Vagina (tissue), 1 donor: ENCODE measurements around the gene CERS6.

GRCh38 chr2:162686754-162687301 lies 151.7 kb downstream of the KCNH7 start:
- PRO-cap: no peak
- RAMPAGE, long total RNA: no peak

DNA sequence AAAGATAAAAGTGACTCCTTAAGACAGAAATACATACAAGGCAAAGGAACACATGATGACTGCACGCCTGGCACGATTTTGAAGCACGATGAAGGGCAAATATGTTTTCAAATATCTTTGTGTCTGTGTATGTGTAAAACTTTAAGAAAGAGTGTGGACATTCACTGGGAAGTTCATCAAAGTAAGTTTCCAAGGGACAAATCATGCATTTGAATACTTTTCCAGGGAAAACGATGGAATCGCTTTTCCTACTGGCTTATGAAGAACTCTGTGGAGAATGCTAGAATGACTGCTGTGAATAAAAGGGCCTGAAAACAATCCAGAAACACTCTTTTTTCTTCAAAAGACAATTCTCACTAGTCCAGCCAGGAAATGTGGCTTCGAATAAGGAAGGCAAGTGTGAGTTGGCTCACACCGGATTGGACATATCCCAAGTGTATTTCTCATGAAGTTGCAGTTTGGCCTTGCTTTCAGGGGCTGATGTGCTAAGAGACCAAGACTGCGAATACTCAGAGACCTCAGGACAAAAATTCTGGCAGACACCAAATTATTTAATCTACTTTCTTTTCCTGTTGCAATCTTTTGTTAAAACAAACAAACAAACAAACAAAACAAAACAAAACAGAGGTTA lies 54.1 kb downstream of the FIGN start:
- PRO-cap: unidirectional peak, plus-strand start at position 467 of the sequence
- RAMPAGE, long total RNA: no peak

DNA sequence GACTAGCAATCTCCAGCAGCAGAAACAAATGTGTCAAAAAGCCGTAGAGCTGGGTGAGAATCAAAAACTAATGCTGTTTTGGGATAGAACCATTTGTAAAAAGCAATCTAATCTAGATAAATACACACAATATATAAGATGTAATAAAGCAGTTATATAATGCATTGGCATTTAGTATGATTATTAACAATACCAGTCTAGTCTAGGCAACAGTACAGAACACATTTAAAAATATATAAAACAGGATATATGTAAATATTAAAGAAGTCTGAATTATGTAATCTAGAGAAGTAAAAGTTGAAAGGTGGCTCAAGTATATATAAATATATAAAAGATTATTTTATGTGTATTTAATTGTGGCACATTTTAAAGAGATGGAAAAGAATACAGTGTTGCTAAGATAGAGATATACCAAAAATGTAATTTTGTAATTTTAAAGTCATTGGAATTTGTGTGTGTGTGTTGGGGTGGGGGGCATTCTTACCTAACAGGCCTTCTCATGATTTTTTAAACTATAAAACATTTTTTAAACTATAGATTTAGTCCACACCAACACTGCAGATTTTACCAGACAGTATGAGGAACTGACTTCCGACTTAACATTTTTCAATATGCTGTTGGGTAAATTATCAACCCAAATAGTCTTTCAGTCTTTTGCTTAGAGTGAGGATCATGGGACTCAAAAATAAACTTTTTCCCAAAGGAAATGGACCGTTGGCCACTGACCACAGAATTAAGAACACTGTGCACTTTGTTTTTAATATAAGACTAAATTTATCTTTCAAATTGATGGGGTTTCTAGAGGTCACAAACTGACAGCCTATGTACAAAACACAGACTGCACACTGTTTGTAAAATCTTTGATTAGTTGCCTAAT lies 45.2 kb downstream of the FIGN start:
- PRO-cap: unidirectional peak, minus-strand start at position 611 of the sequence
- RAMPAGE, long total RNA: no peak

DNA sequence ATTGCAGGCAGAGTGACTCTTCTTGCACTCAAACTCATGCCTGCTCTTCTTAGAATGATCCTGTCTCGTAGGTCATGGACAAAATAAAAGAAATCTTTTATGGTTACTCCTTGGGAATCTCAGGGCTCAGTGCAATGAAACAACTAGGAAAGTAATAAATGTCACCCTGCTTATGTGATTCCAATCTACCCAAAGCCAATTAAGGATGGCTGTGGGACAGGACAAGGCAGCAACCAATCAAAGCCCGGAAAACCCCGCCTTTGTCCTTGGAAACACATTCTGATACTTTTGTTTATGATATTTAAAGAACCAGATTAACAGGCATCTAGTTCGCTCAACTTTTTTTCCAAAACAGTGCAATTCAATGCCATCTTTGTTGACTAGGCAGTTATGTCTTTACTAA lies 52.9 kb downstream of the GRB14 start:
- PRO-cap: no peak
- RAMPAGE, long total RNA: start-site peak on the minus strand centred at position 111 of the sequence, 162 bp wide, 16 reads

DNA sequence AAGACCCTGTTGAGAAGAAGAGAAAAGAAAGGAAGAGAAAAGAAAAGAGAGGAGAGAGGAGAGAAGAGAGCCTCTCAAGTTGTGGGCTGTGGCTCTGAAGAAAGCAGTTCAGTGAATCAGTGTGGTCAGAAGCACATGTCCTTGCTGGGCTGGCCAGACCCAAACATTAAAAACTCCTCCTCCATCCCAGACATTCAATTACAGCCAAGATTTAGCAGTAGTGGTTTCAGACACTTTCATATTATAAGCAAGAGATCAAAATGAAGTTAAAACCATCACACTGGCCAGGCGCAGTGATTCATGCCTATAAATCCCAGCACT lies 58.3 kb downstream of the COBLL1 start:
- PRO-cap: no peak
- RAMPAGE, long total RNA: no peak

DNA sequence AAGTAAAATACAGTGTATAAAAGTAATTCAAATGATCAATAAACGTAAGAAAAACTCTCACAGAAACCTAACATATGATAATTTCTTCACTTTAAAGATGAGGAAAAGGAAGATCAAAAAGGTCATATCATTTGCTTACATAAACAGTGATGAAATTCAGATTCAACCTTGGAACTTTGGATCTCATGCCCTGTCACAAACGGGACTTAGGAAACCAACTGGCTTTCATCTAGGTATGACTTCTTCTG lies 45.7 kb upstream of the COBLL1 start:
- PRO-cap: no peak
- RAMPAGE, long total RNA: no peak

DNA sequence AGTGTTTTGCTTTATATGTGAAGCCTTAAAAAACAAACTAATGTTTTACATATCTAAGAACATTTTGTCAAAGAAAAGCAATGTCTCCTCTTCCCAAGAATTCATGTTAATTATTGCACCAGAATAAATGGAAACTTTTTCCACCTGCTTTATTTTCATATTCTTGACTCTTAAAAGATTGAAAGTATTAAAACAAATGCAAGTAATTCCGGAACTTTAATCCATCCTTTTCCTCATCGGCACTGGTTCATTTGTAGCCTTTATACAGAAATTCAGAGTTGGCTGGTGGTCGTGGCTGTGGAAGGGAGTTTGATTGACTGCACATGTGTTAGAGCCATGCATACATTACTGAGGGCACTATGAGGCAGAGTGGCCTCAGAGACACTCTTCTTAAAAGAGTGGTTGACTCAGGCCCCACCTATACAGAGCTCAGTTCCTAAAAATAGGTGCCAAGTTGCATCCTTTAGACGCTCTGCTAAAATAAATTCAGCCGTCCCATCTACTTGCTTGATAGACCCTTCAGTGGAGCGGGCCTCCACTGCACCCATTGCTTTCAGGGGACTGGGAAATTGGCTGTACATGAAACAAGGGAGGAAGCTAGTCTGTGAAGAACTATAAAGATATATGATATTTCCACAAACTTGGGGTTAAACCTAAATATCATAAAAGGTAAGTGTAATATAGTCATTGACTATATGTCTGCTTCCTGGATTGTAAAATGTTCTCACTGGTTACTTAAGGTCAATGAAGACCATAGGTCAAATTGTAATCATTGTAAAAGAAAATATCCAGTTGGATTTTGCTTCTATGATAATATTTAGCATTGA lies 105.7 kb upstream of the B3GALT1 start:
- PRO-cap: no peak
- RAMPAGE, long total RNA: no peak

- PRO-cap: no peak
- RAMPAGE, long total RNA: no peak
These were observed 82.8 kb downstream of the B3GALT1 start for GRCh38 chr2:167375641-167375903.

- PRO-cap: no peak
- RAMPAGE, long total RNA: no peak
These were observed 93.9 kb downstream of the B3GALT1 start for GRCh38 chr2:167386658-167387224.

DNA sequence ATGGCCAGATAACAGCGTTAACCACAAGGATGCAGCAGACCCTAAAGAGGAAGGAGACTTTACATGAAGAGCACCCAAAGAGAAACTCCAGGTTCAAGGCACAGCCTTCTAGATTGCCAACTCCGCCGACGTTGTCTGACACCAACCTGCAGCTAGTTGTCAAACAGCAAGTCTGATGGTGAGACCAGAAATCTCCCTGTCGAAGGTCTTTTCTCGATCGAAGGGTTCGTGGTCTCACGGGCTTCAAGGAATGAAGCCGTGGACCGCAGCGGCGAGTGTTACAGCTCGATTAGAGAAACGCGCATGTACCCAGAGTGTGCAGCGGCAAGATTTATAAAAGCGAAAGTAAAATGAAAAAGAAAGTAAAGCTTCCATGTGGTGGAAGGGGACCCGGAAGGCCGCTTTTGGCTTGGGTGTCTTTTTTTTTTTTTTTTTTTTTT lies 251.8 kb downstream of the B3GALT1 start:
- PRO-cap: no peak
- RAMPAGE, long total RNA: no peak

GRCh38 chr2:167765009-167765438 lies 472.2 kb downstream of the B3GALT1 start:
- PRO-cap: no peak
- RAMPAGE, long total RNA: no peak

DNA sequence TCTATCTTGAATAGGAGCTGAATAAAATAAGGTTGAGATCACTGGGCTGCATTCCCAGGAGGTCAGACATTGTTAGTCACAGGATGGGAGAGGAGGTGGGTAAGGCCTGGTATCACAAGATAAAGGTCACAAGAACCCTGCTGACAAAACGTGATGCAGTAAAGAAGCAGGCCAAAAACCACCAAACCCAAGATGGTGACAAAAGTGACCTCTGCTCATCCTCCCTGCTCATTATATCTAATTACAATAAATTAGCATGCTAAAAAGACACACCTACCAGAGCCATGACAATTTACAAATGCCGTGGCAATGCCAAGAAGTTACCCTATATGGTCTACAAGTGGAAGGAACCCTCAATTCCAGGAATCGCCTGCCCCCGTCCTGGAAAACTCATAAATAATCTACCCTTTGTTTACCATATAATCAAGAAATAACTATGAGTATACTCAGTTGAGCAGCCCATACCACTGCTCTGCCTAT lies 302.4 kb downstream of the STK39 start:
- PRO-cap: no peak
- RAMPAGE, long total RNA: no peak

DNA sequence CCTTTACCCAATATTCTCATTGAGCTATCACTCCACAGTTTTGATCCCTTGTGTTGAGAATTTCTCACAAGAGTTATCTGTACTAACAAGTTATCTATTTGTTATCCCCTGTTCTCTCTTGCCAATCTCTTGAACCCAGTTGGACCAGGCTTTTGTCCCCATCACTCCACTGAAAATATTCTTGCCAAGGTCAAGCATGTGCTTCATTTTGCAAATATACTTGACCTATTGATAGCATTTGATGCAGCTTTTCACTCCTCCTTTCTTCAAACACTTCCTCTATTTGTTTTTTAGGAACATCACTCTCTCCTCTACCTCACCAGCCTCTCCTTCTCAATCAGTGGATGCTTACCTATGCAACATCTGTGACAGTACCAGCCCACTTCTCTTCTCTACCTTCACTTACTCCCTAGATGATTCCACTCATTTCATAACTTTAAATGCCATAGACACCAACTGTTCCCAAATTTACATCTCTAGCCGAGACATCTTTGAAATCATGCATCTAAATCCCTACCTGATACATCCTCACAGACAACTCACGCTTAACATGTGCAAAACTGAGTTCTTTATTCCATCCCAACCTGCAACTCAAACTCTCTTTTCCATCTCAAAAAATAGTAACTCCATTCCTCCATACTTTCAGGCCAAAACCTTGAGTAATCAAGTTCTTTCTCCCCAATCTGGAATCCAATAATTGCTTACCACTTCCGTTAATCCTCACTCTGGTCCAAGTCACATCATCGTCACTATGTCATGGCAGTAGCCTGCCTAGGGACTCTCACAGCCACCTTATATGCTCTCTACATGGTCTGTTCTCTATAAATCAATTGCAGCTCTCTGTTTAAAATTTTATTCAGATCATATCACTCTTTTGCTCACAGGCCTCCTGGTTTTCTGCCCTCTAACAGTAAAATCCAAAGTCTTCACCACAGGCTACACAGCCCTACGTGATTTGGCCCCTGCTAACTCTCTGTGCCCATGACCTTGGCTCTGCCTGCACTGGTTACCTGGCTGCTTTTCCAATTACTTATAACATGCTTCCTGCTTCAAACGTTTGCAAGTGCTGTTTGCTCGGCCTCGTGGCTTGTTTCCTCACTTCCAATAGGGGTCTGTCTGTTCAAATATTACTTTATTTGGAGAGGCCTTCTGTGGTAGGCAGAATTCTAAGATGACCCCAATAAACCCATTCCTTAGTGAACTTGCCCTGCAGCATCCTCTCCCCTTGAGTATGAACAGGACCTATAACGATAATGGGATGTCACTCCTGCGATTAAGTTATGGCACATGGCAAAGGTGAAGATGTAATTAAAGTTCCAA lies 188.9 kb downstream of the STK39 start:
- PRO-cap: no peak
- RAMPAGE, long total RNA: start-site peak on the minus strand centred at position 504 of the sequence, 146 bp wide, 25 reads

GRCh38 chr2:168094534-168095461 lies 152.6 kb downstream of the STK39 start:
- PRO-cap: no peak
- RAMPAGE, long total RNA: no peak

DNA sequence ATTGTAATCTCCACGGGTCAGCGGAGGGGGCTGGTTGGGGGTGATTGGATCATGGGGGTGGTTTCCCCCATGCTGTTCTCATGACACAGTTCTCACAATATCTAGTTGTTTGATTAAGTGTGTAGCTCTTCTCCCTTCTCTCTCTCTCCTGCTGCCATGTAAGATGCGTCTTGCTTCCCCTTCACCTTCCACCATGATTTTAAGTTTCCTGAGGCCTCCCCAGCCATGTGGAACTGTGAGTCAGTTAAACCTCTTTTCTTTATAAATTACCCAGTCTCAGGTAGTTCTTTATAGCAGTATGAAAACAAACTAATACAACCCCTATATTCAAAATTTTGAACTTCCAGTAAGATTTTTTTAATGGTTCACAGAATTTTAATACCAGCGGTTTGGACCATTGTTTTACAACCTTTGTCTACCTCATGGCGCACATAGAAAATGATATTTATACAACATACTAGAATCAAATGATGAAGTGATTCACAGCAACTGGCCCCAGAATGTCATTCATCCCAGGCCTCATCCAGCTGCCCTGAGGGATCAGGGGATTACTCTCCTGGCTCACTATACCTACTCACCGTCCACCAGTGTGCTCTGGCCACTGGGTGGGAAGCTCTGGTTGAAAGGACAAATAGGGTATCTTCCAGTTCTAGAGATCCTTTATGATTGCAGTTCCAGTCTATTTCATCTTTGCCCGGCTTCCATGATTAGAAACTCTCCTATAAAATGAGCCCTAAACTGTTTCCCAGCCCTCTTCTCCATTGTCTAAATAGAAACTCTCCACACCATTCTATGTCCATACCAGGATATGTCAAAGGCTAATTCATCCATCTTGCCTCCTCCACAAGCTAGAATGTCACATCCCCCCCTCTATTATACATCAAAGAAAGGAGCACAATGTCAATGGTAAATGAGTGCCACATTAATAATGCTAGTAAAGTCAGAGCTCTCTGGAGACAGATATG lies 134.8 kb downstream of the STK39 start:
- PRO-cap: no peak
- RAMPAGE, long total RNA: start-site peak on the minus strand centred at position 488 of the sequence, 344 bp wide, 39 reads

- PRO-cap: no peak
- RAMPAGE, long total RNA: no peak
These were observed 107.2 kb downstream of the STK39 start for GRCh38 chr2:168139866-168140880.

GRCh38 chr2:168190549-168191368 lies 56.6 kb downstream of the STK39 start:
- PRO-cap: no peak
- RAMPAGE, long total RNA: no peak

DNA sequence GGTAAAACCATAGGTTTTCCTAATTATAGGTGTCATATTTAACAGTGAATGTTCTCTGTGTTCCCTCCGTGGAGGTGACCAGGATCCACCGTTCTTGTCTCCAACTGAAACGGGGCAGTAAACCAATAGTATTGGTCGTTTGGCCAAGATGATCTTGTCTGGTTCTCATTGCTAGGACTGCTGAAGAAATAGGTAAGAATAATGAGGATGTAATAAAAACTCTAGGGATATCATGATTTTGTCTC lies 998 bp upstream of the STK39 start:
- PRO-cap: no peak
- RAMPAGE, long total RNA: no peak

DNA sequence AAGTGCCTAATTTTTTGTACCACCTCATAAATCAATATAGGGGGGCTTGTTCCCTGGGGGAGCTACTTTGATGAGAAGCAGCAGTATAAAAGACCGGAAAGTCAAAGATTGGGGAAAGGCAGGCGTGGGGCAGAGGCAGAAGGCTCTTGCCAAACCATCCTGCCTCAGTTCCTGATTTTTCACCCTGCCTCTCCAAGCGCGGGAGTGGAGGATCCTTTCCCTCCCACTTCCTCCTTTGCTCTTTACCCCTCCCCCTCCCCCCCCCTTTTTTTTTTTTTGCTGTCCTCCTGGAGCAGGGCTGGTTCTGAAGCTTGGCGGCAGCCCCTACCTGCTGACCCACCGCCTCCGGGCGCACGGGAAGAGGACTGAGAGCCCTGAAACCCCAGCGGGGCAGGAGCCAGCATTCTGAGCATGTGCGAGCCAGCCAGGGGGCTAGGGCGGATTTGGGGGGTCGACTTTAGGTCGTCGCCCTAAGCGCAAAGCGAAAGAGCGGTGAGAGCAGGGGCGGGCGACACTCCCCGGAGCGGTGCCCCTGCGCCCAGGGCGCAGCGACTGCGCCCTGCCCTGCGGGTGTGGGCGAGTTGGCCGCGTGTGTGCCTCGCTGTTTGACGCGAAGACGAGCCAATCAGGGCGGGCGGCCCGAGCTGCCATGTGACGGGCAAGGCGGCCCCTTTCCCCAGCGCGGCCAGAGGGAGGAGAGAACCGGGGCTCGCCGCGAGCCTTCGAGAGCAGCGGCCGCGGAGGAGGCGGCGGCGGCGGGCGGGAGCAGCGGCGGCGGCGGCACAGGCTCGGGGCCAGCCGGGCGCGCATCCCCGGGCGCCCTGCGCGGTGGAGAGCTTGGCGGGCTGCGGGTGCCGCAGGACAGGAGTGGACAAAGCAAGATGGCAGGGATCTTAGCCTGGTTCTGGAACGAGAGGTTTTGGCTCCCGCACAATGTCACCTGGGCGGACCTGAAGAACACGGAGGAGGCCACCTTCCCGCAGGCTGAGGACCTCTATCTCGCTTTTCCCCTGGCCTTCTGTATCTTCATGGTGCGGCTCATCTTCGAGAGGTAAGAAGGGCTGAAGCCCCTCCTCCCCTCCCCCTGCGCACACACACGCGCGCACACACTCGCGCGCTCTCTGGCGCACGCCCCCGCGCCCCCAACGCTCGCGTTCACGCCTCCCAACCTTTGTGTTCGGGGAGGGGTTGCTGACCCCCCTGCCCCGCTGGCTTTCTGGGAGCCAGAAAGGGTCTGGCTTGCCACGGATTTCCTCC lies at the start of gene CERS6:
Gene CERS6 (plus strand): TSS at position 705 of the 1,257 bp plus-strand sequence.
- PRO-cap: bidirectional peak, plus-strand start at position 728 of the sequence, minus-strand start at position 556 of the sequence
- RAMPAGE, long total RNA: no peak

DNA sequence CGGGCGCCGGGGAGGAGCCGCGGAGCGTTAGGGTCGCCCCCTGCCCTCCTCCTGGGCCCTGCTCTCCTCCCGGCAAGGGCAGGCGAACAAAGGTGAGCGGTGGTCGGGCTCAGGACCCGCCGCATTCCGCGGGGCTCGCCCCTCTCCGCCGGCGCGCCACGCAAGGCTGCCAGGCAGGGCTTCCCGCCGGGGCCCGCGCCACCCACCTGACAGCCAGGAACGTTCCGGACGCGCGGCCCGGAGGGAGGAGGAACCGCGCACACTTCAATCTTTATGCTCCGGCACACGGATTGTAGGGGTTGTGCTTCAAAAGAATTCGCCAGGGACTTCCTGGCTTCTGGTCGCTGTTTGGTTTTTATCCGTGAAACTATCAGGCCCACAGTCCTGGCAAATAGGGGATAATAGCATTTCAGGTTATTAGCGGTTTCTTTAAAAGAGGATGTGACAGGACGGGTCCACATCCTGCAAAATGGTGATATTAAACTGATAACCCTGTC lies 801 bp downstream of the CERS6 start:
- PRO-cap: unidirectional peak, minus-strand start at position 208 of the sequence
- RAMPAGE, long total RNA: no peak